ENCODE data around the gene EFCAB7.

DNA sequence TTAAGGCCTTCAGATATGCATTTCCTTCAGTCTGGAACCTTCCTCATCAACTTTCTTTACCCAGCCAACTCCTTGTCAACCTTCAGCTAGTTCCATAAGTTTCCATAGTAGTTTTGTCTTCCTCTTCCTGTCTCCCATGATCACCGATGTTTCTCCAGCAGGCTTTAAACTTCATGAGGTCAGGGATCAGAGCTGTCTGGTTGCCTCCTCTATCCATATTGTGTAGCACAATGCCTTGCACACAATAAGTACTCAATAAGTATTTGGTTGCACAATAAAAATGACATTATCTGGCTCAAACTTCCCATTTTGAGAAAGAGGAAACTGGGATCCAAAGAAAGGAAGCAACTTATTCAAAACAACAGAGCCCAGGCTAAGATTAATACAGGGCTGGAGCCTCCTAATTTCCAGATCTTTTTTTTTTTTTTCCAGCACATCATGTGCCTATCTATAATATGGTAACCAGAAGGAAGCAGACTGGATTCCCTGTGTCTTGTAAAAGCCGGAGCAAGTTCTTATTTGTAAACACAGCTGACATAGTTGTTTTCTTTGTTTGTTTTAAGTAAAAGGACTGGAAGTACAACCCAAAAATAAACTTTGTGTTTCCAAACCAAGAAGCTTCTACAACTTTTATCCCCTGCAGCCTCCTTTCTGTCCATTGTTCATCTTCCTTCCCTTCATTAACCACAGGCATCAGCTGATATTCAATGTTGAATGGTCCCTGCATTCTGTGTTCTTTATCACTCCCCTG, 71.4 kb upstream of the HOOK1 start:
- PRO-cap, result no peak

DNA sequence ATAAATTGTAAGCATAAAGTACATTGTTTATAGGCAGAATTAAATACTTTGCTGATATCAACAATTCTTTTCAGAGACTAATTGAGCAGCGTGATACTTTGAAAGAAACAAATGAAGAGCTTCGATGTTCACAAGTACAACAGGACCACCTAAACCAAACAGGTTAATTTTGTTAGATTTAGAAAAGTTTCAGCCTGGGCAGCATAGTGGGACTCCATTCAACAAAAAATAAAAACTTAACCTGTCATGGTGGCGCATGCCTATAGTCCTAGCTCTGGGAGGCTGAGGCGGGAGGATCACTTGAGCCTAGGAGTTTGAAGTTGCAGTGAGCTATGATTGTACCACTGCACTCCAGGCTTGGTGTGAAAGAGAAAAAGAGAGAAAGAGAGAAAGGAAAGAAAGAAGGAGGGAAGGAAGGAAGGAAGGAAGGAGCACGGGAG, 43.6 kb downstream of the HOOK1 start:
- PRO-cap, result no peak

DNA sequence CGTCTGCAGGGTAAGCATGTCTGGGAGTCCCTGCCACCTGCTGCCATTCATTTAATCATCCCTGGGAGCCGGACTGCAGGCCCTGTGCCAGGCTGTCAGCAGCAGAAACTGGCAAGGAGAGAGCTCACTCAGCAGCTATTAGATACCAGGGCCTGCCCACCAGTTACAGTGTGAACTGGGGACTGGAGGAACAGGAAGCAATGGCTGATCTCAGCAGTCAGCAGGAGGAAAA, 75.7 kb upstream of the C1orf87 start:
- PRO-cap, result no peak

- PRO-cap, result no peak
Measured at GRCh38 chr1:60904408-60904775, 178.0 kb upstream of the NFIA start.

DNA sequence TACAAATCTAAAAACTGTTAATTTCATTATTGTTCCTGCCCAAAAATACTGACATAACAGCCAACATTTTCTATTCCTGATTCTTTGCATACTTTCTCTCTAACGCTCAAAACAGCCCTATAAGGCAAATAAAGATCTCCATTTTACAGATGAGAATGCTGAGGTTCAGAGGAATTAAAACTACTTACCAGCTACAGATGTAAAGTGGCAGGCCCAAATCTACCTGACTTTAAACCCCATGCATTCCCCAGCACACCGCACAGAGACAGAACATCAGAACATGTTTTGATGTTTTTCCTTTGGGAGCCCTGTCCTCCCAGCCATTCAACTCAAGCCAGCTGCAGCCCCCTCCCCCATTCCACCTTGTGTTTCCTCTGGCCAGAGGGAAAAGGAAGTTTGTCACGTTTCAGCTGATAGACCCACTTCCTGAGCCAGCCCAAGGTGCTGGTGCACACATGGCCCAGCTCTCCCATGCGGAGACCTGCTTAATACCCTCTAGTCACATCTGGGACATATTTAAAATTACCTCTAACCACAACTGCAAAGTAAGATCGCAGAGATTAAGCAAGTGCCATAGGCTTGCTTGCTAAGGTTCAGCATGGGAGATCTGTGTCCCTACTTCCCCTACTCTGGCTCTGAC, 133.1 kb upstream of the NFIA start:
- PRO-cap, result unidirectional peak, plus-strand start at position 589 of the sequence

DNA sequence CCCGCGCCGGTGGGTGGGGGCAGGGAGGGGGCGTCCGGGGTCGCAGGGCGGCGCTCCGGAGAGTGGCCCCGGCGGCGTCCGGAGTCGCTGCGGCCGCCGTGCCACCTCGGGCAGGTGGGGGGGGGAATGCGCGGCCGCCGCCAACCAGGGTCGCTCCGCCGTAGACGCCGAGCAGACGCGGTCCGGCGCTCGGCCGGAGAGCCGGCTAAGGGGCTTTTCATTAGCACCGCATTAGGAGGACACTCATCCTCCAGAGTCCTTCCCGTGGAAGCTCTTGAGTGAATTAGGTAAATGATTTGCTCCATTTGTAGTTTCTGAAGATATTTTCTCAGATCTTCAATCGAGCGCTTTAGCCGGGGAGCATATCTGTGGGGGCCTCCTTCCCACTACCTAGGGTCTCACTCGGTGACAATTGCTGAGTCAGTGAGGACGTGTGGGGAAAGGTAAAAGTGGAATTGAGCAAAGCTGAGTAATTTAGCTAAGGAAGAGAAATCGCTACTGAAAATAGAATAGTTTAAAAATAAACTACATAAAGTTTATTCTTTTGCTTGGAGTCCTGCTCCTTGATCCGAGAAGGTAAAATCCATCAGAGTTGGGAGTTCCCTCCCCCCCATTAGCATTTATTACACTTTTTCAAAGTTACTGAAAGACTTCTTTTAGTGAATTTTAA, 31.3 kb upstream of the NFIA start:
- PRO-cap, result no peak

DNA sequence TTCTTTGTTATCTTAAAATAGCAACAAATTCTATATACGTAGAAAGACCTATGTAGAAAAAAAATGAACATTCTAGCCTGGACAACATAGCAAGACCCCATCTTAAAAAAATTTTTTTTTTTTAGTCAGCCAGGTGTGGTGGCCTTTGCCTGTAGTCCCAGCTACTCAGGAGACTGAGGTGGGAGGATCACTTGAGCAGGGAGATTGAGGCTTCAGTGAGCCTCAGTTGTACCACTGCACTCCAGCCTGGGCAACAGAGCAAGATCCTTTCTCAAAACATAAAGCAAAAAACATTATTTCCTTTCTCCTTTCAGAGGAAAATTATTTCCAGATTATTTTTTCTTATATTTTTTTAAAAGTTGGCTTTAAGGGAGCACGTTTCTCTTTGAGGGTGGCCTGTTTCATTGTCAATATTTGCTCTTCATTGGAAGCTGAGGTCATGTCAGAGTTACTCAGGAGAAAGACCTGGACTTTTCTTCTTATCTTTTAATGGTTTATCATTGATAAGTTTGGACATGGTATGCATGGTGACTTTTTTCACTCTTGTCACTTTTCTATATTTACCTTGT, 31.9 kb downstream of the NFIA start:
- PRO-cap, result no peak

DNA sequence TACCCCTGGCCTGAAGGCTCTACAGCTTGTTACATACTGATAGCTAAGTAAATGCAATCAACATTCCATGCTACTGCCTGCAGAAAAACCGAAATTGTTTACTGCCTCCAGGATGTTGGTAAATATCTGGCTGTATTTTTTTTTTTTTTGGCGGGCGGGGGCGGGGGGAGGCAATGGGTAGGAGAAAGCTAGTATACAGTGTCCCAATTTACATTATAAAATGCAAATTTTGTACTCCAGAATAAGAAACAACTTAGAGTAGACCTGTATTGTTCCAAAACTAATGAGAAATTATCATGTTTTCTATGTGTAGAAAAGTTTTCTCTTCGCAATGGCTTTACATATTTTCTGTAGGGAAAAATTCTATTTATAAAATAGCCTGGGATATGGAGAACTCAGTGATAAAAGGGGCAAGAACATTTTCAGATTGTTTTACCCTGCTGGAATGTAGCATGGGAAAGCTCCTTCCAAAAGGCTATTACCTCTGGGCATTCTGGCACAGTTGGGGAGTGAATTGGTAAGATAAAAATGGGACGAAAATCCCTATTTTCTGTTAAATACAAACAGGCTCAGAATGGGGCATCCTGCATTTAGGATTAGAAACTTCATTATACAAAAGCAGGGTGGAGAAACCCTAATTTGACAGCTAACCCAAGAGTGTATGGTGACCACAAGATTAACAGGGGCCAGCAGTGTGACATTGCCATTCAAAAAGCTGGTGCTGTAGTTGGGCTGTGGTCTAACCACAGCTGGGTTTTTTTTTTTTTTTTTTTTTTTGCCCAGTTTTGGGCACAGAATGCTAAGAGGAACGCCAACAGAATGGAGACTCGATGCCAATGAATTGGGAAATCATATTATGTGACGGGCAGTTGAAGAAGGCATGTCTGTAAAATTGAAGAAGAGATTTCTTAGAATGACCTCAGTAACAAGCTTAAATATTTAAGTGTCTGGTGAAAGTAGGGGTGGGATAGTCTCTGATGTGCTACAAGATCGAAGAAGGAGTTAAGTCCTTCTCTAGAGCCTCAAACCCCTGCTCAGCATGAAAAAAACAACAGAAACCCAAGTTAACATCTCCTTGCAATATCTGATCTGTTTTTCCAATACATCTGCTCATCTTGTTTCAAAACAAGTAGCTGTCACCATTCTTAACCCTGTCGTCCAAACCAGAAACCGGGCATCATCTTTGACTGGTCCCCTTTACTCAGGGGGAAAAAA, 58.3 kb downstream of the NFIA start:
- PRO-cap, result no peak

DNA sequence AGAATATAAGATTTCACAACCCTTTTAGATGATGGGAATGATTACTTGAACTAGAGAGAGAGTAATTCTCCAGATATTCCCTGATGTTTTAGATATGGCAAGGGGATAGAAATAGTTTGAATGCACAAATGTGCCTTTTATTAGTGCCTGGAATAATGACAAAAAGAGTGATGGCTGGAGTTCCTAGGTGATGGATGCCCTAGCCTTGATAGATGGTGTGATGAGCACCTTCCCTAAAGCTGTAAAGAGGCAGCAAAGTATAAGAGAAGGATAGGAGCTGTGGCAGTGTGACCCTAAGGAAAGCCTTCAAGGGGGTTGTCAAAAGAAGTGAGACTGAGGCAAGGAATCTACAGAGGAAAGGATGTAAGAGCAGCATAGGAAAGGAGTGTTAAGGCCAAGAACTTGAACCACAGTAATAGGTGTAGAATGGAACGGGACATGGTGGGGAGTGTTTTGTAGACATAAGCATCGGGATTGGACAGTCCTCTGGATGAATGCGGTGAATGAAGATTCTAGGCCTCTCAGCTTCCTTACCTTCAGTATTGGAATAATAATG, 317.5 kb downstream of the TM2D1 start:
- PRO-cap, result no peak

DNA sequence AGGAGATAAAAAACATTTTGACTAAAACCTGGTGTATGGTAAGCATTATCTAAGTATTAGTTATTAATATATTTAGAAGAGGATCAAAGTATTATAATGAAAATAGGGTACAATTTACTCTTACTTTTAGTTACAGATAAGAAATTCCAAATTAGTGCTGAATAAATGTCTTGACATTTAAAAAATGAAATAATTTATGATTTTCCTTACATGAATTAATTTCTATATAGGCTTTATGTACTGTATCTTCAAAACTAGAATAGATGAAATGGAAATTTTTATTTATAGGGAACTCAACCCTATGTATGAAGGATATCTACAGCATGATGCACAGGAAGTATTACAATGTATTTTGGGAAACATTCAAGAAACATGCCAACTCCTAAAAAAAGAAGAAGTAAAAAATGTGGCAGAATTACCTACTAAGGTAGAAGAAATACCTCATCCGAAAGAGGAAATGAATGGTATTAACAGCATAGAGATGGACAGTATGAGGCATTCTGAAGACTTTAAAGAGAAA, 7.7 kb downstream of the USP1 start:
- PRO-cap, result no peak

DNA sequence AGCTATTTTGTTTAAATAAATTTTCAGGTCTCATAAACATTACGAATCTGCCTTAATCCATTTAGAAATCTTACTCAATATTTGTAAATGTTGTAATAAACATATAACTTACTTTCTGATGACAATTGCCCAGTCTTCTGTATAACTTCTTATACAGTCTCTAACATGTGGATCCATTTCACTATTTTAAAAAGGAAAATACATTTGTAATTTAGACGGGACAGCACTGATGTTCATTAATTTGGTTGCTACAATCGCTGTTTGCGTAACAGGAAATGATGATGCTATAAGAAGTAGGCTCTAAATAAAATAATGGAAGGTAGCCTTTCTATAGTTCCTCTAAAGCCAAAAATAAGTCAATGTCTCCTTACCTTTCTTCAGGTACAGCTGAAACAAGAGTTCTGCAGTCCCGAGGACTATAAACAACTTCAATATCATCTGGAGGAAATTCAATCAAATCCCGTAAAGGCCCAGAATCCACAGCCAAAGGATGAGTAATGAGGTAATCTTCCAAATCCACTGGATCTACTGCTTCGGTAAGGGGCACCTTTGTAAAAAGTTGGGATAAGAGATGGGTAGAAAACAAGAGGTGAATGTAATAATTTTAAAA, 34.5 kb downstream of the DOCK7 start:
- PRO-cap, result no peak

DNA sequence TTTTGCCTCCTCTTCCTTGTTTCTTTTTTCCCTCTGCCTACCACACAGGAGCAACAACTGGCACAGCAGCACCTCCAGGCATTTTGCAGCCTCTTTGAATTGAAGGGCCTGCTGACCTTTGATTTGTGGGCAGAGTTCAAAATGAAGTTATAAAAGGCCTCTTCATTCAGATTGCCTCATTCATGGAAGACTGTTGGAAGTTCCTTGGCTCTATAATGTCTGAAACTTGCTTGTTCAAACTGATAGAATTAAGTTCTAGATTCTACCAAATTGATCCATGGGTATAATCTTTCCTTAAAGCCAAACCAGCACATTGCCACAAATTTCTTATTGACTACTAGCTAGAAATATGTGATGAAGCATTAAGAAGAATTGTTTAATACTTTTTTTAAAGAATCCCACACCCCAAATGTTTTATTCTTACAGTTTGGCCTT, 44.5 kb upstream of the FOXD3 start:
- PRO-cap, result no peak

DNA sequence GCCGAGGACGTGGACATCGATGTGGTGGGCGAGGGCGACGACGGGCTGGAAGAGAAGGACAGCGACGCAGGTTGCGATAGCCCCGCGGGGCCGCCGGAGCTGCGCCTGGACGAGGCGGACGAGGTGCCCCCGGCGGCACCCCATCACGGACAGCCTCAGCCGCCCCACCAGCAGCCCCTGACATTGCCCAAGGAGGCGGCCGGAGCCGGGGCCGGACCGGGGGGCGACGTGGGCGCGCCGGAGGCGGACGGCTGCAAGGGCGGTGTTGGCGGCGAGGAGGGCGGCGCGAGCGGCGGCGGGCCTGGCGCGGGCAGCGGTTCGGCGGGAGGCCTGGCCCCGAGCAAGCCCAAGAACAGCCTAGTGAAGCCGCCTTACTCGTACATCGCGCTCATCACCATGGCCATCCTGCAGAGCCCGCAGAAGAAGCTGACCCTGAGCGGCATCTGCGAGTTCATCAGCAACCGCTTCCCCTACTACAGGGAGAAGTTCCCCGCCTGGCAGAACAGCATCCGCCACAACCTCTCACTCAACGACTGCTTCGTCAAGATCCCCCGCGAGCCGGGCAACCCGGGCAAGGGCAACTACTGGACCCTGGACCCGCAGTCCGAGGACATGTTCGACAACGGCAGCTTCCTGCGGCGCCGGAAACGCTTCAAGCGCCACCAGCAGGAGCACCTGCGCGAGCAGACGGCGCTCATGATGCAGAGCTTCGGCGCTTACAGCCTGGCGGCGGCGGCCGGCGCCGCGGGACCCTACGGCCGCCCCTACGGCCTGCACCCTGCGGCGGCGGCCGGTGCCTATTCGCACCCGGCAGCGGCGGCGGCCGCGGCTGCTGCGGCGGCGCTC, 972 bp downstream of the FOXD3 start:
- PRO-cap, result no peak

DNA sequence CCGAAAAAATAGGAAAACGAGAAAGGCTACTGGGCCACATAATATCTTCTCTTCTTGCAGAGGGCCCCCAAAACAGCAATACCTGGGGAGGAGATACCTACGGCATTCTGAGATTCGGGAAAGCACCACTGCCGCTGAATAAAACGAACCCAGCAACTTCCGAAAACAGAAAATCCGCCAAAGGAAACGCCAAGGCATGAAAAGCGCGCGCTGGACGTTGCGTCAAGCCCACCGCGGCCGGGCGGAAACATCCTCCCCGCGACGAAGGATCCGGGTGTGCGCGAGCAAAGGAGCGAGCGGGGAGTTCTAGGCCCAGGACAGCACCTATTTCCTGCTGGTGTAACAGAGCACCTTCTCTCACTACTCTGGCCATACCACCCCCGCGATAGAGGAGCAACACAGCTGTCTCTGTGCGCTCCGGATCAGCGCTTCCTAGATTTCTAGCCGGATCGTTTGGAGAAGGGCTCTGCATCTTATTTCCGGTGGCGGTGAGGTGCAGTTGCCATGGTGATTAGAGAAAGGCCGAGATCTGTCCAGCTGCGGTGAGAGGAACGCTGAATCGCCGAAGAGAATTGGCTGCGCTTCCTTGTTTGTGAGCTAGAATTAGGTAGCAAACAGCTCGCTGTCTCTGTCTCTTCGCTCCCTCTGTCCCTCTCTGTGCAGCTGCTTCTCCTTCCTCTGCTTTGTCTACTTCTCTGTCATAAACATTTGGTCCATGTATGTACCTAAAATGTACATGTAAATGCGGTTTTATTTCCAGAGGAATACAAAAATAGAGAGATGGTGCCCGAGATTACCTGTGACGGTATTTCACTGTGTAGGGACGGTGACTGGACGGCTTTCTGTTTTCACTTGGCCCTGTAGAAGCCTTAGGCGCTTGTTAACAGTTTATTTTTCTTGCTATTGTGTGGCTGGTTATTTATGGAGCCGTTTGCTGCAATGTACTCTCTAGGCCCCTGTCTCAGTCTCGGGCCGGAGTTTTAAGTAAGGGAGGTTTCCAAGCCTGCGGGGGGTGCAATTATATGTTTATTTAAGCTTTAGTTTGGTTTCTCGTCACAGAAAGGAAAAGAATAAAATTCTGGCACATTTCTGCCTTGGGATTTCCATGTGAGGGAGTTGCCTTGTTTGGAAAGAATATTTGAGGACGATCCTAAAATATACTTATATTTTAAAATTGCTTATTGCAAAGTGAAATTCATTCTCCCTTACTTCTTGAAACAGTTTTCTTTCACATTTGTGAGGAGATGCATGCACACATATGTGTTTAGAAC, at the start of gene EFCAB7:
Gene EFCAB7, plus strand, starts transcription at position 498 of the 1,271 bp plus-strand sequence.
- PRO-cap, result bidirectional peak, plus-strand start at position 525 of the sequence, minus-strand start at position 173 of the sequence; bidirectional peak, plus-strand start at position 959 of the sequence, minus-strand start at position 832 of the sequence

DNA sequence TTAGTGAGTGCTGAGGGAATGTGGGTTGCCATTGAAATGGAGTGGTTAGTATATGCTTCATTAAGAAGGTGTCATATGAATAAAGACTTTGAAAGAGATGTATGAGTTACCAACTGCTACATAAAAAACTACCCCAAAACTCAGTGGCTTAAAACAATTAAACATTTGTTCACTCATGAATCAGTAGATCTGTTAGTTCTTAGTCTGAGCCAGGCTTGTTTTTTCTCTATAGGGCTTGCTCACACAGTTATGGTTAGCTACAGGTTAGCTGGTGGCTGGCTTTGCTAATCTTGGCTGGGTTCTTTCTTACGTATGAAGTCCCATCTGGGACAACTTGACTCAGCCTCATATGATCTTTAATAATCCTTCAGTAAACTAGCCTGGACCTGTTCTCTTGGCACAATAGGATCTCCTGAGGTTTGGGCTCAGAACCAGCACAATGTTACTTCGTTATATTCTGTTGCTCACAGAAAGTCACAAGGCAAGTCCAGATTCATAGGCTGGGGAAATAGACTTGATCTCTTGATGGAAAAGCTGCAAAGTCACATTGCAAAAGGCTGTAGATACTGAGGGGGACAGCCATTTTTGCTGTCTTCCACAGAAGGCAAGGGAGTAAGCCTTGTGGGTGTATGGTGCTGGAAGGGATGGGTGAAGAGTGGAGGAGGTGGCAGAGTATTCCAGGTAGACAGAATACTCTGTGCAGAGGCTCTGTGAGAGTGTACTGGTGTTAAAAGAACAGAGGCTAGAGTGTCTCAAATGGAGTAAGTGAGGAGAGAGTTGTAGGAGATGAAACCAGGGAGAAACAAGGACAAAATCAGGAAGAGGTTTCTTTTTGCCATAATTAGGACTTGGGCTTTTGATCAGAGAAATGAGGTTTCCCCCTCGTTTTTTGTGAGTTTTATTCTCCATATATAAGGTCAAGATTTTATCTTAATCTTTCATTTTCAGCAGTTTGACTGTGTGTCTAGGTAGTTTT, 24.4 kb downstream of the EFCAB7 start:
- PRO-cap, result no peak

DNA sequence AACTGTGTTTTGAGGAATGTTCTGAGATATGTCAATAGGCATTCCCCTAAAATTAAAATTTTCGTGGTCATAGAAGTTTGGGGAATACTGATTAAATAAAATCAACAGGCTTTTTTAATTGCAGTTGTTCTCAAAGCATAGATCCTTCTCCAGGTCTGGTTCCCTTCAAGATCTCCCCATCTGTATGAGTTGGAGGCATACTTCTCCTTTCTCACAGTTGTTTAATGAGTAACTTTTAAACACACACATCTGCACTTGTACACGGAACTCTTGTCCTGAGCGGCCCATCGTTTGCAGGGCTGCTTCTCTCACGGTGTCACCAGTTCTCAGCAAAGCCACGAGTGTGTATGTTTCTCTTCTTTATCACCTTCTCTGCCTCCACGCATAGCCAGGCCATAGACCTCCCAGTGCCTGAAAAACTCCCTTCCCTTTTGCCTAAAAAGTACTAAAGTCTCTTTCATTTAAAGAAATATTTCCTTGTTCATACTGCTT, 68.8 kb upstream of the ROR1 start:
- PRO-cap, result no peak

DNA sequence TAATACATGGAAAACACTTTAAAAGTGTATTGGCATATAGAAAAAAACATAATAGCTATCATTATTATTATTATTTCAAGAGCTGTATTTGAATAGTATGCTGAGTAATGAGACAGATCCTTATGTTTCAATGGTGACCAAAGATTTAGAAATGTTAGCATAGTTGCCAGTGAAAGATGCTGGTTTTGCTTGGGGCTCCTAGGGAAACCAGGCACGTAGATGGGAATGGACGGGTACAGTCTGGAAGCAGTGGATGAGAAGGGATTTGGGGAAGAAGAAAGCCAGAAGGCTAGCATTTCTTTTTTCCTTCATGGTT, 111.2 kb downstream of the ROR1 start:
- PRO-cap, result no peak

GRCh38 chr1:63949735-63950547, 176.1 kb downstream of the ROR1 start:
- PRO-cap, result no peak

GRCh38 chr1:64143277-64144145, 59.9 kb upstream of the UBE2U start:
- PRO-cap, result no peak

GRCh38 chr1:64471026-64472089, 1.4 kb downstream of the CACHD1 start:
- PRO-cap, result no peak